ENCODE measurements around a stretch of chr2.

- RRBS: no CpG with 5 or more reads among the region's 5 CpGs
Measured at GRCh38 chr2:237306879-237307331, 107.1 kb downstream of the COL6A3 start.

GRCh38 chr2:237352456-237352777, 61.5 kb downstream of the COL6A3 start:
- RRBS: no CpG with 5 or more reads among the region's 4 CpGs

DNA sequence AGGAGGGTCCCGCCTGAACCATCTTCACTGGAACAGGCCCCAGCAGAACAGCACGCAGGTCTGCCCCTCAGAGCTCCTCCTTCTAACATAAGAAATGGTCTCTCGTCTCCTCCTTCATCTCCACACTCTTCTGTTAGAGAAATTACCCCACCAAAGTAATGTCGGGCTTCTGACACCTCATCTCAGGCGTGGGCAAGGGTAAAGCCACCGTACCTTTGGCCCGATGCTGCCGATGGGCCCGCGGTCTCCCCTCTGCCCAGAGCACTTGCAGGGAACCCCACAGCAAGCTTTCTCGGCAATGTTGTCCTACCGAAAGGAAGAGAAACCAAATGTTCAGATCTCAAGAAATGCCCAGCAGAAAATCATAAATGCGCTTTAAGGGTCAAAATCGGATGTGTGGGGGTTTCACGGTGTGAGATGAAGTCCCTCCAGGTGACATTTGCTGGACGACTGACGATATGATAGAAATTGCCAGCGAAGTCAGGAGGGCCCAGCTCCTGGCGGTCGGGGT, 52.4 kb downstream of the COL6A3 start:
- RRBS: no CpG with 5 or more reads among the region's 20 CpGs

- RRBS: 84% methylated on average over 5 of the region's 13 CpGs
Measured at GRCh38 chr2:237372165-237372539, 41.8 kb downstream of the COL6A3 start.

- RRBS: 30% methylated on average over 4 of the region's 24 CpGs
Measured at GRCh38 chr2:237421443-237422191, 7.7 kb upstream of the COL6A3 start.

- RRBS: 93% methylated on average over 7 of the region's 20 CpGs
Measured at GRCh38 chr2:237446031-237446611, 32.2 kb upstream of the COL6A3 start.

- RRBS: 15% methylated on average over 7 of the region's 25 CpGs
Measured at GRCh38 chr2:237474614-237475197, 12.3 kb upstream of the MLPH start.

DNA sequence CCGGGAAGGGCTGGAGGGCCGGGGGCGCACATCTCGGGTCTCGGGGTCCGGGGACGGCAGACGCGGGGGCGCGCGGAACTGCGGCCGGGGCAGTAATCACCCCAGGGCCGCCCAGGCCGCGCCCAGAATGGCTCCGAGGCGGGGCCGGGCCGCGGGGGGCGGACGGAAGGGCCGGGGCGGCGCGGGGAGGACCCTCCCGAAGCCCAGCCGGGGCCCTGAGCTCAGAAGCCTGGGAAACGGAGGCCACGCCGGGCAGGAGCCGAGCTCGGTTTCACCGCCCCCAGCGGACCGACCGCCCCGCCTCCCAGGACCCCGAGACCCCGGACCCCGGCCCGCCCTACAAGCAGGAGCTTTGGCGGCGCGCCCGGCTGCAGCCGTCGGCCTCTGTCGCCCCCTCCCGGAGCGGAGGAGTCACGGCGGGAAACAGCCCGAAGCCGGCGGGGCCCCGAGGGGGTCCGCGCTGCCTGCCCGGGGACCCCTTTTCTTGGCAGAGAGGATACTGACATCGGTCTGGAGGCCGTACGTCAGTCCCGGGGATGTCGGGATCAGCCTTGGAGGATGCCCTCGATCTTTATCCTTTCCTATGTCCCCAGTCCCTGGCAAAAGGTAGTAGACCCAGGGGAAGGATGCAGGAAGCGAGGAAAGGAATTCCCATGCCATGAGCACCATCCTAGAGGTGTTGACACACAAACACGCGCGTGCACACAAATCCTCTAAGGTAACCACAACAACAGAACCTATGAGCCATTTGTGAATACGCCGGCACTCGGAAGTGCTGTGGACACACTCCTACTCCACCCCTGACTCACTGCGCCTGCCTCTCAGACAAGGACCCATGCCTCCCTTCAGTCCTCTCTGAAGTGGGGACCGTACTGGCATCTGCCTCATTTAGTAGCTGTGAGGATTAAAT, 11.6 kb upstream of the MLPH start:
- RRBS: 4% methylated on average over 42 of the region's 77 CpGs

DNA sequence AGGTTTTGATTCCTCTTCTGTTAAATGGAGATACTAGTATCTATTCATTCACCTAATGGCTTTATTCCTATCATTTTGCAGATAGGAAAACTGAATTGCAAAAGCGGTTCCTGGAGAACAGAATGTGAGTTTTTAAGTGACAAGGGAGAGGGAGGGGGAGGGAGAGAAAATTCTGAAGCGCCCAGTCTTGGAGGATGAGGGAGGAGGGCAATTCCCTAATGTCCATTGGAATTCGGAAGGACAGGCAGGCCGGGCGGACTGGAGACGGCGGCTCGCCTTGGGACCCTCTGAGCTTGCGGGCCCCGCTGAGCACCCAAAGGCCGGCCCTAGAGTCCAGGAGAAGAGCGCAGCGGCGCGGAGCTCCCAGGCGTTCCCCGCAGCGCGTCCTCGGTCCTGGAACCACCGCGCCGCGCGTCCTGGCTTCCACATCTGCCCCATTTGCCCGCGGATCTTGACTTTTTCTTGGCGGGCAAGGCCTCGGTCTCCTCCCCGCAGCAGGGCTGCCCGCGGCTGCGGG, 807 bp upstream of the MLPH start:
- RRBS: 33% methylated on average over 8 of the region's 33 CpGs

- RRBS: no CpG with 5 or more reads among the region's 10 CpGs
Measured at GRCh38 chr2:237489311-237490155, 2.5 kb downstream of the MLPH start.

DNA sequence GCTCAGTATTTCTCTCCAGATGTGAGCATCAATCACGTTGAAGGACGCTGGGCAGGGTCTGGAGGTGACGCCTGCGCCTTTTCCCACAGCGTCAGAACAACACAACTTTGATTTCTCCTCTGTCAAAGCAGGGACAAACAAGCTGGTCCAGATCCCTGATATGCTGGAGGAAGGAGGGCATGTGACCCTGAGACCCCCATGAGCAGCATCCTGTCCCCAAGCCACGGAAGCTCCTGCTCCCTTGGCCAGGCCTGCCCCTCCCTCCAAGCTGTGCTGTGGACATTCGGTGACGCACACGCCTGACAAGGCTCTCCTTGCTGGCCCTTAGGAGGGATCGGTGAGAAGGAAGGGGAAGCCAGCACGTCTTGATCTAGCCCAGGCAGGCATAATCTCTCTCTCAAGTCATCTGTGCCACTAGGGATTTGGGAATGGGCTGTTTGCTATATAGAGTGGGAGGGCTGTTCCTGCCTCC, 11.3 kb downstream of the MLPH start:
- RRBS: no CpG with 5 or more reads among the region's 11 CpGs

DNA sequence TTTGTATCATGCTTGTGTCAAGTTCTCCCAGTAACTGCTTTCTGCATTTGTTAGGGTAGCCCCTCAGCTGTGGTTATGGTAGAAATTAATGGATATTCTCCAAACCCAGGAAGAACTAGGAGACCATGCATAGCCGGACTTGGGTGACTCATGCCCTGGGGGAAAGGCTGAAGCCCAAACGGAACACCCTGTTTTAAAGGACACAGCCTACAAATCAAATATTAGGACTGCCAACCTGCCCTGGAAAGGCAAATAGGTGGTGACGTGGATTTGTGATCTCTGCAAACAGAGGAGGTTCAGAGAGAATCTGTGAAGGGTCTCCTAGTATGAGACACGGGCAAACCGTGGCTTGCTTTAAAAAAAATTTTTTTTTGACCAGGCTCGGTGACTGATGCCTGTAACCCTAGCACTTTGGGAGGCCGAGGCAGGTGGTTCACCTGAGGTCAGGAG, 15.4 kb downstream of the MLPH start:
- RRBS: no CpG with 5 or more reads among the region's 7 CpGs

DNA sequence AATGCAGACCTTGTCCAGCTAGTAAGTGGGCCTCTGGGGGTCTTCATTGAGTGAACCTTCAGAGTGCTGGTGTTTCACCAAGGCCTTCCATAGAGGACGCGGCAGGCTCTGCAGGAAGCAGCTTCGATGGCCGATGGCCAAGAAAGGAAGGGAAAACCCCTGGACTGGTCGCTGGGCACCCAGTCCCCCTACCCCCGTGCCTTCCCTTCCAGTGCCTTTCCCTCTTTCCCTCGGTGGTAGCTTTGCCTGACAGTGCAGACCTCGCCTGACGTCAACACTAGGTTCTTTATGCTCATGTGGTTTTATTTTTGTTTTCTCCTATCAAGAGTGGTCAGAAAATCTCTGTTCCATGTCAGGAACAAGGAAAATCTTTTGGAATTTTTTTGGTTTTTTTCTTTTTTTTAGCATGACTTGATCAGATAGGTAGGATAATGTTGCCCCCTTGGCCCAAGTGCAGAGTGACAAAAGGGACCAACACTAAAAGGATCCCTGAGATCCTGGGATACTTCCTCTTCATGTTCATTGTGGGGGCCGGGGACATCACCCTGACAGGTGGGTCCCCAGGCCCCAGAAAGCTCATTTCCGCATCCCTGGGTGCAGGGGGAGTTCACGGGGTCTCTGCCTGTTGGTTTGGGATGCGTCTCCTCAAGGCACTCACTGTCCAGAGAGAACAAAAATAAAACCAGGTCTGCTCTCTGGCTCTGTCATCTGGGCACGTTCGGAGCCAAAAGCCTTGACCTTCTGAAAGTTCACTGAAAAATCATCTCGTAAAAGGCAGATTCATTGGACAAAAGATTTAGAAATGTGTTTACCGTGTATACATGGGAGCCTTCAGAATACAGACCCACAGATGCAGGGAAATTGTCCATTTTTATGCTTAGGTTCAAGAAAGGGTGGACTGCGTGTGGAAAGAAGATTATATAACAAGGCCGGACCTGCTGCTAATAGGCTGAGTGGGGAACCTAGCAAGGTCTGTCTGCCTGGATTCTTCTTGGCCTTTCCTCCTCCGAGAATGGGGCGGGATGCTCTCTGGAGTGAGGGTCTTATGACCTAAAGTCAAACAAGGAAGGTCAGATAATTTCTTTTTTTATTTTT, 26.5 kb downstream of the MLPH start:
- RRBS: no CpG with 5 or more reads among the region's 21 CpGs

DNA sequence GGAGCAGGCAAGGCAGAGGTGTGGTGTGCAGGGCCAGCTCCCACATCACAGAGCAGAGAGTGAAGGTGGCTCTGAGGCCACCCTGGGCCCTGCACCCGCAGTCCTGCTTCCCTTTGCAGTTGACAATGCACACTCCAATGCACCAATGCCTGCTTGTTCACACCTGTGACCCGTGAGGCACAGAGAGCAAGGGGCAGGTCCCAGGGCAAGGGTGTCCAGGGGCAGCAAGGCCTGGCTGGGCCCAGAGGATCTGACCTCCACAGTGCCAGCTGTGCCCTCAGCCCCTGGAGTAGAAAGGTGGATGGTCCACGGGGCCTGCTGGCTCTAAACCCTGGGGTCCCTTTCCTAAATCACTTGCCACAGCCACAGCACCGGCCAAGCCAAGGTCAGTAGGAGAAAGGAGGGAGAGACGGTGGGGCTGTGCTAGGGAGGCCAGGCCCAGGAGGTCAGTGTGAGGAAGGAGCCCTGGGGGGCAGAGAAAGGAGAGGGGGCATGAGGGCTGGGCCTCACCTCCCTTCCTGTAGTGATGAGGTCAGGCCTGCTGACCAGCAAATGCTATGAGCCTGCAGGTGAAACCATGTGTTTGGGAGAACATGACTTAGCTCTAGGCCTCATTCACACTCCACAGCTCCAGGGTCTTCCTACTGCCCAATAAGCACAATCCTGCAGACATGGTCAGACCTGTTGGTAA, 29.0 kb downstream of the MLPH start:
- RRBS: no CpG with 5 or more reads among the region's 5 CpGs

DNA sequence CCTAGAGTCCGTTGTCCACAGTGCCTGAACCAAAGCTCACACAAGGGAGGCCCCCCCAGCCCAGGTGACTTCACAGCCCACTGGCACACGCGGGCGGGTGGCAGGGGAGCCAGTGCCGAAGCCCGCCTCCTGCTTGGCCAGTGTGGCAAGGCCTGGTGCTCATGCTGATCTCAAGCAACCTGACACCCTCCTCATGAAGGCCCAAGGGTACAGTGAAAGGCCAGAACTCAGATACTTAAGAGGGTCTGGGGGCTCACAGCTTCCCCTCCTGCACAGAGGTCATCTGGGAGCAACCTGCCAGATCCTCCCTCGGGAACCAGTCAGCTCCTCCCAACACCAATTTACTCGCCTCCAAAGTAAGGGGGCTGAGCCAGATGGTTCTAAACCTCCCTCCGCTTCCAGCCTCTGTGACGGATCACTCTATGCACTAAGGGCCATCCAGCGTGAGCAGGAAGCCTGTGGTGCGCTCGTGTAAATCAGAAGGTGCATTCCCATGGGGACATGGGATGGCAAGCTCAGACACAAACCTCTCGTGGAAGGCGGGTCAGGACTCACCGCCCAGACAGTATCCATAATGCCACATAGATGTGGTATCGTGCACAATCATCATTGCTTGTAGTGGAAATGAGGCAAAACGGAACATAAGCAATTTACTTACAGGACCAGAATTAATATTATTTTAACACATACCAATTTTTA, 3.3 kb upstream of the RAB17 start:
- RRBS: no CpG with 5 or more reads among the region's 18 CpGs

DNA sequence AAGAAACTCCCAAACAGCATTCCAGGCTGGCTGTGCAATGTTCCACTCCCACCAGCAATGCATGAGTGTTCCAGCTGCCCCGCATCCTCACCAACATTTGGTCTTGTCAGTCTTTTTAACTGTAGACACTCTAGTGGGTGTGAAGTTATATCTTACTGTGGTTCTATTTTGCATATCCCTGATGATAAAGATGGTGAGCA, 8.9 kb upstream of the LRRFIP1 start:
- RRBS: no CpG with 5 or more reads among the region's 1 CpG

DNA sequence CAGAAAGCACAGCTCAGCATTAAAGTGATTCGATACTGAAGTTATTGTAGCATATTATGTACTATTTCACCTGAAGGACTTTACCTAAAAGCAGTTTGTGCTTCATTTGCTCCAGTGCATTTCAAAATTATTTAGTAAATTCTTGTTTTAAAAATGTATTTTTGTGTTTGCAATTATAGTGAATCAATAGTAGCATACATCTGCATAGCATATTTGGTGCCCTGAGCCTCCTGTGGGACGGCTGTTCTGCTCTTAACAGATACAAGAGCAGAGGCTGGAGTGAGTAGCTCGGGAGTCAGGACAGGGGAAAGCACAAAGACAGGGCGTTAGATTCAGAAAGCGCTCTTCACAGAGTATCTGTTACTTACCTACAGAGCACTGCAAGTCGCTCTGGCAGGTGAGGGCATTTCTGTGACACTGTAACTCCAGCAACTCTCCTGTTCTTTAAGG, 74.3 kb upstream of the RBM44 start:
- RRBS: no CpG with 5 or more reads among the region's 6 CpGs

DNA sequence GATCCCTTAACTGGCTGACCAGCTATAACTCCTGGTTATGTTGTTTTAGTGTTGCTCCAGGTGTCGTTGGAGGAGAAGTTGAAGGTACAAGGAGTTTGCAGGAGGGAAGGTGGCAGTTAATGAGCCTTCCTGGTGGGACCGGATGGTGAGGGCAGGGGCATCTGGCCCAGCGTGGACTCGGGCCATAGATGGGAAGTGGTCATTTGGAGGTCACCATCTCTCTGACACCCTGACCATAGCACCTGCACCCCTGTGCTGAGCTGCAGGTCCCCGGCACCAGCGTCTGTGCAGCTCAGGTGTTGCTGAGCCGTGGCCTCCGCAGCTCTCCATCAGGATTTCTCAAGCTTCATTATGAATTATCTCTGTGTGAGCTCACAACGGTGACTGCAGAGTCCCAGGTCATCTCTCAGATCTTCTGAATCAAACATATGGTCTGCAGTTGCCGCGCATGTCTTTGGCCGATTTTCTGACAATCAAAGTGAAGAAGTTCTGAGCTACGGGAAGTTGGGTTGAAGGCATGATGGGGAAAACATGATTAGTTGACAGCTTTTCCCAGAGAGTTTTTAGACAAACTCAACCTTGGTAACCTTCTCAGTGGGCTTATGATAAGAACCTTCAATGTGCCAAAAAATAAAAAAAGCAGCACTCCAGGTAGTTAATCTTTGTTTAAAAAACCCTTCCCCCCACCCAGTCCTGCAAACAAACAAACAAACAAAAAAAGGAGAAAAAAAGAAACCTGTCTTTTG, 51.2 kb upstream of the RBM44 start:
- RRBS: no CpG with 5 or more reads among the region's 13 CpGs